ENCODE measurements around a stretch of chr12.

DNA sequence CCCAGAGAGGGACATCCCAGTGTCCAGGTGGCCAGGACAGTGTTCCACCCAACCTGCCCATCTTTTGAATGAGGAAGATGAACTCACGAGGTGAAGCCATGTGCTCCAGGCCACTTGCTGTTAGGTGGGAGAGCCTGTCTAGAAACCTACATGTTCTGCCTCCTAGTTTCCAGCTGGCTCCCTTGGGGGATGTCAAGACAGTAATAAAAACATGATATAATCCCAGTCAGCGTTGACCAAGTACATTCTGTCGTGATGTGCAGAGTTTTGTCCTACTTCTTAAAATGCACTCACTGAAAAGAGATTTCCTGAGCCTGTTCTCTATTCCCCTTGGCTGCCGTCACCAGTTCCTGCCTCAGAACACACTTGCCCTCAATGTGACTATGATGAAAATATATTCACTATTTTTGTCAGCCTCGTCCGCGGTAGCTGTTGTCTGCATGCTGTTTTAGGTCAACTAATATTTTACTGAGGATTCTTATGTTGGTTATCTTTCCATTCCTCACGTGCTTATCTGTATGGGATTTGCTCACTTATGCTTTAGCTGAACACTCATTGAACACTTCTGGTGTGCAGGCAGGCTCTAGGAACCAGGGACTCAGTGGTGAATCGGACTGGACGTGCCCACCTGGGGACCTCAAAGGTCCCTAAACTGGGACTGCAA is 25.8 kb downstream of the TSPAN9 start:
- PRO-cap = no peak

DNA sequence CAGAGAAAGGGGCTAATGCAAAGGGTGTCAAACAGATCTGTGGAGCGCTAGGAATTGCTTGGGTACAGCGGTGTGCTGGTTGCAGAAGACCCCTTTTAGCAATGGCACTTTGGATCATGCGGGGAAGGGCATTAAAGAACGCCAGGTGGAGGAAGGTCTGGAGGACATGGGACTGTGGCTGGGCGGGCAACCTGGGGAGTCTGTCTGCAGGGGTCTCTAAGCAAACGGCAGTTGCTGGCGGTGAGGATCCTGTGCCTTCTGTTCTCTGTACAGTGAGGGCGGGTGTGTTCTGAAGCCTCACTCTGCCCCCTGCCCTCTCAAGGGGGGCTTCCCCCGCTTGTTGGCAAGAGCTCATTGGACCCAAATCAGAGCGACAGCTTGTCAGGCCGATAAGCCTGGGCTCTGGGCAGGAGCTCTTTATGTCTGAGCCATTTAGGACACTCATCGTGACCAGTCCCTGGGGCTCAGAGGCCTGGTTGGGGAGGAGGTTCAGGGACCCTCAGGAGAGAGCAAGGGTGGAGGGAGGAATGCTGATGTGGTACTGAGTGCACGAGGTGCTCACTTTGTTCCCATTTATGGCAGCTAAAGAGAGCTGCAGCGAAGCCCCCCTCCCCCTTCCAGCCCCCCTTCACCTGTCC is 136.0 kb downstream of the TSPAN9 start:
- PRO-cap = no peak

DNA sequence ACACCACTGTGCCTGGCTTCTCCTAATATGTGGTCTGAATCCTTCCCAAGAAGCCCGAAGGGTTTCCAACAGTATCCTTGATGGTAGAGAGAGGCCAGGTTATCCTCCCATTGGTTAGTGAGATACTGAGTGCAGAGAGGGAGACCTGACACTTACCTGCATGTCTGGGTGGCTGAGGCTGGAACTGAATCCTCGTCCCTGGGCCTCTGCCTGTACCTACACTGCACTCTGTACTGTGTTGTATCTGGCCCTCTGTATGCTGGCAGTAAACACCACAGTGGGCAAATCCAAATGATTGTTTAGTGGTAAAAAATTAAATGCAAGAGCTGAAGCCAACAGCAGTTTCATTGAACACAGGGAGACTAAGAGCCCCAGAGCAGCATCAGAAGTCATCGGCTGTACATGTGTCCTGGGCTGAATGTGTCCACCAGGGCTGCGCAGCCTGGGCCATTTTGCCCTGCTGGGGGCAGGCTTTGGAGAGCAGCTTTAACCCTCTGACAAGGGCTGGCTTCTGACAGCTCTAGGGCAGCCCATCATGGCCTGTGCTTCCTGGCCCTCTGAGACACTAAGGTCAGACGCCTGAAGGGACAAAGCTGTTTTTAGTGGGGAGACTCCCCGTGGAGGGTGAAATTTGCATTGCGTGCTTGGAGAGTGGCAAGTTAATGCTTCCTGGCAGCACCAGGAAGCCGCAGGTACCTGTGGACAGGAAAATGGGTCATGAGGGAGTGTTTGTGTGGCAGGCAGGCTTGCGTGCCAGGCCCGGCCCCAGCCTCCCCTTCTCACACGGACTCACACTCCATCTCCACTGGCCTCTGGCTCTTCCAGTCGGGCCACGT is 149.9 kb downstream of the TSPAN9 start:
- PRO-cap = no peak

- PRO-cap = no peak
Measured at GRCh38 chr12:3243378-3243860, 166.2 kb downstream of the TSPAN9 start.

- PRO-cap = no peak
Measured at GRCh38 chr12:3251094-3251503, 173.9 kb downstream of the TSPAN9 start.

GRCh38 chr12:3251504-3252089 is 174.4 kb downstream of the TSPAN9 start:
- PRO-cap = no peak

GRCh38 chr12:3947510-3948335 is 74.5 kb upstream of the PARP11 start:
- PRO-cap = no peak

DNA sequence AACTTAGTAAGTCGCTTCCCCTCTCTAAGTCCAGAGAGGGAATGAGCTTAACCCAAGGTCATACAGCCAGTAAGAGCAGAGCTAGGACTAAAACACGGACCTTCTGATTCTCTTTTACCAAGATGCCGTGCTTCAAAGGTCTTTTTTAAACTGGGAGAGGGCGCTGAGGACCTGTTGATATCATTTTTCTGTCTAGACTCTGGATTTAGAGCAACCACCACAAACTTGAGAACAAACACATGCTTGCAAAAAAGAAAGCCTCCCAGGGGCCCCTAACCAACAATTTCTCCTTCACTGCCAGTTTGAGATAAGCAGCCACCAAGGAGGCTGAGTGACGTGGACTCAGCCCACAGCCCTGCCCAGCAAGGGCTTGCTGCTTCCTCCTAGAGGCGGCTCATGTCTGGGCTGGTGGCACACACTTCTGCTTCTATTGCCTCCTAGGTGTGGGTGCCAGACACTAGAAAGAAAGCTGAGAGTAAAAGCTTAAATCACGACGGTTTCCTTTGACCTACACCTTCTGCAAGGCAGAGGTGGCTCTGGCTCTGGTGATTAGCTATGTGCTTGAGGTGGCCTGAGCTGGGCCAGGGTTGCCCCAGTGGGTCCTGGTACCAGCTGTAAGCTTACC is 89.4 kb upstream of the PARP11 start:
- PRO-cap = no peak

- PRO-cap = no peak
Measured at GRCh38 chr12:3999049-3999958, 126.1 kb upstream of the PARP11 start.

- PRO-cap = no peak
Measured at GRCh38 chr12:4012779-4013108, 139.5 kb upstream of the PARP11 start.

- PRO-cap = no peak
Measured at GRCh38 chr12:4153427-4153940, 120.1 kb upstream of the CCND2 start.

DNA sequence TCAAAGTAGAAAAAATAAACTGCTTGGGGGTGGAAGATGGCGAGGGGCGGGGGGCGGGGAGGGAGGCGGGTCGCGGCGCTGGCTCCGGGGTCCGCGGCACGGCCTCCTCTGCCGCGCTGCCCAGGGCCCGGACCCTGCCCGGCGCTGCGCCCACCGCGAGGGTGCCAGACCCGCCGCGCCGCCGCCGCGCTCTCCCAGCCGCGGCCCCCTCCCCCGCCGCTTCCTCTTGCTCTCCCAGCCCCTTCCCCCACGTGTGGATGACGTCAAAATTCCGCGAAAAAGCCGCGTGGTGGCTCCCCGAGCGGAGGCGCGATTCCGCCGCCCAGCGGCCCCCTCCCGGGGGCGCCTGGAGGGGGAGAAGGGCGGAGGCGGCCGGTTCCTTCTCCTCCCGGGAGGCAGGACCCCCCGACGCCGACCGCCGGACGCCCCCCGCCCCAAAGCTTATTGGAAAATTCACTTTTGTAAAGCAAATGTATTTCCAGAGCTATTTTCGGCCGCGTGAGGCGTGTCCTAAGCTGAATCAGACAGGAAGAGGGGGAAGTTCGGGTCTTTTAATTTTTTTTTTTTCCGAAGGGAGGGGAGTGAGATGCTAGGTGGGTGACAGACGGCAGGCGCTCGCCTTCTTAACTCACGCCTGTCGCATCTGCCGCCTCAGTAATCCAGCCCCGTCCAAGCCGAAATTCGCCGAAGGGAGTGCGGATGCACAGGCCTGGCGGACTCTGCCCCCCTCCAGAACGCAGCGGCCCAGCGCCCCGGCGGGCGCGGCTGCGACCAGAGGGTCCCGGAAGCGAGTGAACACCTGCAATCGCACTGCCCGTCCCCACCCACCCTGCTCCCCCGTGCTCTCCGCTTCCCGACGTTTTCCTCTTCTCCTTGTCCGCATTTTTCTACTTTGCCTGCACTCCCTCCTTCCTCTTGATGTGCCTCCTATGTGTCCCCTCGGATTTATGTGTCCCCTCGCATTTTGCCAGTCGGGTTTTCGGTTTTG is 4.1 kb upstream of the CCND2 start:
- PRO-cap = bidirectional peak, plus-strand start at position 276 of the sequence, minus-strand start at position 194 of the sequence; bidirectional peak, plus-strand start at position 584 of the sequence, minus-strand start at position 523 of the sequence

- PRO-cap = no peak
Measured at GRCh38 chr12:4270777-4271535, 2.6 kb upstream of the CCND2 start.

DNA sequence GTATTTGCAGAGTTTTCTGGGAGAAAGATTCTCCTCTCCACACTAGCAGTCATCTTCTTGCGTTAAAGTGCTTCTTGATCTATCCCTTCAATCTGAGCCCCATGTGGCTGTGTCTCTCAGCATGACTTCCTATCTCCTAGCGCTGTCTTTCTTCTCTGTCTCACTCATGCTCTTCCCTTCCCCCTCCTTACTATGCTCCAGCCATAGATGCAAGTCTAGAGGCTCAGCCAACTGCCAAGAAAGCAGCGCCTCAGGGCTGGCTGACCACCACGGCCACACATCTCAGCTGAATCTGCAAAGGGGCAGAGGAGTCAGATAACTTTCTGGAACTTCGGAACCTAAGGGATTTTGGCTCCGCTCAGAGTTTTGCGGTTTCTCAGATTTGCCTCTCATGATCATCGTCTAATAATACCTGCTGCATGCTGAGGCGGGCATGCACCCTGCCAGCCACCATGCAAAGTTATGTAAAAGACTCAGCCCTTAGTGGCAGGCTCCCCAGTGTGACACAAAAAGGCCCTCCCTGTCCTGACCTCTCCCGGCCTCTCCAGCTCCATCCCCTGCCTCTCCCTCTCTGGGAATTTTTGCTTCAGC is 5.0 kb upstream of the FGF6 start:
- PRO-cap = no peak

- PRO-cap = no peak
Measured at GRCh38 chr12:5171005-5171392, 127.3 kb downstream of the KCNA5 start.

- PRO-cap = no peak
Measured at GRCh38 chr12:6074900-6075486, 49.5 kb downstream of the VWF start.

DNA sequence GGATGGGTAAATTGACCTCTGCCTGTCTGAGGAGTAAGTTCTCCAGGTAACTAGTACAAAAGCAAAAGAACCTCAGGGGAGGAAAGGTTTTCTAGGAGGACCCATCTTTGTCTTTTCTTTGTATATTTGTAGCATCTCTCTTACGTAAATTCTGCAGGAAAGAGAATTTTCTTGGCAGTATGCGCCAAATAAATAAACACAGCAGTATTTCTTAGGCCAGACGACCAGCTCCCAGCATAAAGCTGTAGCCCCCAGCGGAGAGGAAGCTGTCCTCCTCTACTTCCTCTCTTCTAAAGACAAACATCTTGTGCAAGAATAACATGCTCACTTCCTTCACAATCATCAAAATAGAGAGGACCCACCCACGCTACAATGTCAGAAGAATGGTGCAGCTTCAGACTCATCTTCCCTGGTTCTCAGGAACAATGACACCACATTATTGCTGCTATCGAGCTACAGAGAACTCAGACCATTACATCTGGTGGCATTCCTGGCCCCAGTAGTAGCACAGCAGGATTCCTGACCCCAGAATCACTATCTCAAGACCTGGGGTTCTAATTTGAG is 16.5 kb upstream of the VWF start:
- PRO-cap = no peak

GRCh38 chr12:6181924-6182934 is 18.0 kb upstream of the CD9 start:
- PRO-cap = no peak

- PRO-cap = no peak
Measured at GRCh38 chr12:6218117-6218977, 18.1 kb downstream of the CD9 start.

DNA sequence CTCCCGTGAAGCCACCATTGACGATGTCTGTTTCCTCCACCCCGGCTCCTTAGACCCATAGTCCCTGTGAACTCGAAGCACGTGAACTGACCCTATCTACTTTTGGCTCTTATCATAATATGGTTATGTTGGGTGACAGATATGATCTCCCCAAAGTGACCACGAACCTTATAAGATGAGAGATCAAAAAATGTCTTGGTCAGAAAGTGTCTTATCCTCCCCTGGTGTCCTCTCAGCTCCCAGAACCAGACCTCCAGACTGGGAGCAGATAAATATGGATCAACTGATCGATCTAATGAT is 4.3 kb downstream of the TNFRSF1A start:
- PRO-cap = no peak

Data from mesenteric fat pad (tissue), 1 donor.